Gastrocnemius medialis (tissue), 3 donors: ENCODE results near the genes SULF2 and CSE1L.

GRCh38 chr20:47360164-47361428 is 4.1 kb upstream of the ZMYND8 start:
- PRO-cap: bidirectional peak, plus-strand start at chr20:47360433, minus-strand start at chr20:47360273; bidirectional peak, plus-strand start at chr20:47360990, minus-strand start at chr20:47360855
- RAMPAGE, long total RNA, 3 experiments: no peak in any of the 3 experiments

DNA sequence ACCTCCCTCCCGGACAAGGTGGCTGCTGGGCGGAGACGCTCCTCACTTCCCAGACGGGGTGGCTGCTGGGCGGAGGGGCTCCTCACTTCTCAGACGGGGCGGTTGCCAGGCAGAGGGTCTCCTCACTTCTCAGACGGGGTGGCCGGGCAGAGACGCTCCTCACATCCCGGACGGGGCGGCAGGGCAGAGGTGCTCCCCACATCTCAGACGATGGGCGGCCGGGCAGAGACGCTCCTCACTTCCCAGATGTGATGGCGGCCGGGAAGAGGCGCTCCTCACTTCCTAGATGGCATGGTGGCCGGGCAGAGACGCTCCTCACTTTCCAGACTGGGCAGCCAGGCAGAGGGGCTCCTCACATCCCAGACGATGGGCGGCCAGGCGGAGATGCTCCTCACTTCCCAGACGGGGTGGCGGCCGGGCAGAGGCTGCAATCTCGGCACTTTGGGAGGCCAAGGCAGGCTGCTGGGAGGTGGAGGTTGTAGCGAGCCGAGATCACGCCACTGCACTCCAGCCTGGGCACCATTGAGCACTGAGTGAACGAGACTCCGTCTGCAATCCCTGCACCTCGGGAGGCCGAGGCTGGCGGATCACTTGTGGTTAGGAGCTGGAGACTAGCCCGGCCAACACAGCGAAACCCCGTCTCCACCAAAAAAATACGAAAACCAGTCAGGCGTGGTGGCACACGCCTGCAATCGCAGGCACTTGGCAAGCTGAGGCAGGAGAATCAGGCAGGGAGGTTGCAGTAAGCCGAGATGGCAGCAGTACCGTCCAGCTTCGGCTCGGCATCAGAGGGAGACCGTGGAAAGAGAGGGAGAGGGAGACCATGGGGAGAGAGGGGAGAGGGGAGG is 24.5 kb downstream of the NCOA3 start:
- PRO-cap: no peak
- RAMPAGE, long total RNA, 3 experiments: no peak in any of the 3 experiments

- PRO-cap: no peak
- RAMPAGE, long total RNA, 3 experiments: no peak in any of the 3 experiments
Measured at GRCh38 chr20:47534503-47535133, 32.9 kb downstream of the NCOA3 start.

GRCh38 chr20:47576389-47577206 is 74.9 kb downstream of the NCOA3 start:
- PRO-cap: unidirectional peak, plus-strand start at chr20:47576901
- RAMPAGE, long total RNA, 3 experiments: no peak in any of the 3 experiments

GRCh38 chr20:47686392-47687106 is 98.7 kb downstream of the SULF2 start:
- PRO-cap: no peak
- RAMPAGE, long total RNA, 3 experiments: no peak in any of the 3 experiments

DNA sequence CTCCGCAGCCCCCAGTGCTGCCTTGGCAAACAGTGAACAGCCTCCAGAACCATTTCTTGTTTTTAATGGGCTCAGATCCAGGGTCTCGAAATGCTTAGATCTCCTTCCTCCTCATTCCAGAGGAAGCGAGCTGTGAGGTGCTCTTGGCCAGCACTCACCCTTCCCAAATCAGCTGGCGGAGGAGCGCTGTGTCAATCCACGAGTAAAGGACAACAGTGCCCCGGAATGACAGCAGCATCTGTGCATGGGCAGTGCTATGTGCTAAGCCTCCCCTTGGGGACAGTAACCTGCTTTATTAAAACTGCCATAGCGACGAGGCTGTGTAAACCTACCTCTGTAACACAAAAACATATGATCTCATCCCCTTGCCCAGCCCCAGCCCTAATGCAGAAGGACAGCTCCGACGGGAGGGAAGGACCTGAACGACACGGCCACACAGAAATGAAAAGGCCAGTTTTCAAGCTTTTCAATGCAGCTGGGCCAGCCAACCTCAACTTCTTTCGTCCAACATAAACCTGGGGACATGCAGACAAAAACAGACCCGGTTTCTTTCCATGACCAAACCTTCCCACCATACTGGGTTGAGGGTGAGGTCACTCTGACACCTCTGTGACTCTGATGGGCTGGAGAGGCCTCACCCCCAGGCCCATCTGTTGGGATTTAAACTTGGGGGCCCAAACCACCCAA is 43.3 kb downstream of the SULF2 start:
- PRO-cap: no peak
- RAMPAGE, long total RNA, 3 experiments: no peak in any of the 3 experiments

DNA sequence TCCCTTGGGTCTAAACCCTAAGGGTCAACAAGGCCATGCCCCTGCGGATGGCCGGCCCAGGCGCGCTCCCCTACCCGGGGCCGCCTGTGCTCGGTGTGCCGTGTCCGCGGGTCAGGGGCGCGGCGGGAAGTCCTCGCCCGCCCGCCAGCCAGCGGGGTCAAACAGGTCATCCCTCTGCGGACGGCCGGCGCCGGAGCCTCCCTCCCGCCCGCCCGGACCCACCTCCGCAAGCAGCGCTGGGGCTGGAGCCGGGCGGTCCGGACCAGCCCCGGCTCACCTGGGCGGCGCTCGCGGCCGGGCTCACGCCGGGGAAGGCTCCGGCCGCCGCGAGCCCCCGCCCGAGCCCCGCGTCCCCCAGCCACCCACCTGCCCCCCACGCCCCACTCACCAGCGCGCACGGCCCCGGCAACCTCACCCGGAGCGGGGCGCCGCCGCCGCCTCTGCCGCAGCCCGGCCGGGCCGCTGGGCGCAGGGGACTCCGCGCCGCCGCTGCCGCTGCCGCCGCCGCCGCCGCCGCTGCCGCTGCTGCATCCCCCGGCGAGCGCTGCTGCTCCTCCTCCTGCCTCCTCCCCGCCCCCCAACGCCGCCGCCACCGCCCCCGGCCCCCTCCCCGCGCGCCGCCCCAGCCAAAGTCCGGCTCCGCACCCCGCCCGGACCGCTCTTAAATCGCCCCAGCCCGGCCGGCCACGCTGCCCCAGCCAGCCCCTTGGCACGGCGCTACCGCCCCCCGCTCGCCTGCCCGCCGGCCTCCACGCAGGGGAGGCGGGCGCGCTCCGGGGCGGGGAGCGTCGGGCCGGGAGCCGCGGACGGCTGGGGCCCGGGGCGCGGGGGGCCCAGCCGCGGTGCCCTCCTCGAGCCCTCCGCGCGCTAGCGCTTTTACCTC is at the start of gene SULF2:
Gene SULF2, minus strand, starts transcription at position 527 of the 883 bp plus-strand sequence.
- PRO-cap: bidirectional peak, plus-strand start at position 658 of the sequence, minus-strand start at position 531 of the sequence
- RAMPAGE, long total RNA, 3 experiments: no peak in any of the 3 experiments

DNA sequence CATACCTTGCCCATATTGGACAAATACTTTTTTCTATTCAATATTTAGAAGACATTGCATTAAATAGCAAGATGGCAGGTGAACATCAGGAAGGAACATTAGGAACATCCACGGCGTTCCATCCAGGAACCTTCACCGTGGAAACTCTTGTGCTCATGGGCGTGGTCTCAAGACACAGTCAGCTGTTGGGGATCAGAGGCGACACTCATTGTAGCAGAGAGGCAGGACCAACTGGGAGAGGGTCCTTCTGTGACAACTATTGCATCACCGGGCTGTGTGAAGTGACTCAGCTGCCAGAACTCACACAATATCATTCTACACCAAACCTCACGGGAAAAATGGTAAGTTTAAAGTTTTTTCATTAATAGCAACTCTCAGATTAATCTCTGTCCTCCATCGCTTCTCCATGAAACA is 334.8 kb upstream of the SULF2 start:
- PRO-cap: no peak
- RAMPAGE, long total RNA, 3 experiments: no peak in any of the 3 experiments

GRCh38 chr20:48635019-48635782 is 192.6 kb downstream of the PREX1 start:
- PRO-cap: no peak
- RAMPAGE, long total RNA, 3 experiments: no peak in any of the 3 experiments

GRCh38 chr20:48658099-48658397 is 169.8 kb downstream of the PREX1 start:
- PRO-cap: no peak
- RAMPAGE, long total RNA, 3 experiments: no peak in any of the 3 experiments

DNA sequence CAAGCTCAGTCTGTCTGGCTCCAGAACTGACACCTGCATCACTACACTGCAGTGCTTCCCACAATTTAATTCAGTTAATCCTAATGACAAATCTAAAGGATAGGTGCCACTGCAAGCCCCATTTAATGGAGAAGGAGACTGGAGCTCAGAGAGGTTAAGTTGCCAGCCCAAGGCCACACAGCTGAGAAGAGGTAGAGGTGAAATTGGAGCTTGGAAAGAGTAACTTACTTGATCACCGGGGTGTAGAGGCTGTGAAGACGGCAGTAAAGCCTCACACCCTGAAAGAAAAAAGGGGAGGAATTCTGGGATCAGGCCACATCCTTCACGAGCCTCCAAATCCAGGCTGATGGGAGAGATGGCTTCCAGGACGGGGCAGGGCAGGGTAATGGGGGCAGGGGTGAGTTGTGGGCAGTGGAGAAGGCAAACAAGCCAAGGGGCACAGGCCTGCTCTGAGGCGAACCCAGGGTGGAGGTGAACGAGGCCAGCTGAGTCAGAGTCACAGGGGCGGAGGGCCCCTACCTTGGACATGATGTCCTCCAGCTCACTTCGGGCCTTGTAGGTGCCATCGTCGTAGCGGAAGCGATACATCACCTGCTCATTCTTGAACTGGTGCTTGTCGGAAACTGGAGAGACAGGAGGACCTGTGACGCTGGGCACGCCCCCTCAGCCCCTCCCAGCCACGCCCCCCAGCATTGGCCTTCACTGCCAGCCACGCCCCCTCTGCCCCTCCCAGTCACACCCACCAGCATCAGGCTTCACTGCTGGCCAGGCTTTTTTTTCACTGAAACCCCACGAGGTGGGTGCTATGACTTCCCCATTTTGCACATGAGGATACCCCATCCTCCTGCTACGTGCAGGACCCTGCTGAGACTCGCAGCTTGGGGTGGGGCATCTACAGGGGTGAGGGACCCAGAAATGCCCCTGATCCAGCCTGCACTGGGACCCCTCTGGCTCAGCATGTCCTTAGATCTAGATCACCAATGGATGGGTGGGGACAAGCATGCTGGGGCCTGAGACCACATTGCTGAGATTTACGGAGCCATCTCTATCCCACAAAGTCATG is 148.3 kb downstream of the PREX1 start:
- PRO-cap: no peak
- RAMPAGE, long total RNA, 3 experiments: no peak in any of the 3 experiments

GRCh38 chr20:48700666-48701073 is 127.1 kb downstream of the PREX1 start:
- PRO-cap: no peak
- RAMPAGE, long total RNA, 3 experiments: no peak in any of the 3 experiments

GRCh38 chr20:48730982-48731343 is 96.8 kb downstream of the PREX1 start:
- PRO-cap: no peak
- RAMPAGE, long total RNA, 3 experiments: no peak in any of the 3 experiments

DNA sequence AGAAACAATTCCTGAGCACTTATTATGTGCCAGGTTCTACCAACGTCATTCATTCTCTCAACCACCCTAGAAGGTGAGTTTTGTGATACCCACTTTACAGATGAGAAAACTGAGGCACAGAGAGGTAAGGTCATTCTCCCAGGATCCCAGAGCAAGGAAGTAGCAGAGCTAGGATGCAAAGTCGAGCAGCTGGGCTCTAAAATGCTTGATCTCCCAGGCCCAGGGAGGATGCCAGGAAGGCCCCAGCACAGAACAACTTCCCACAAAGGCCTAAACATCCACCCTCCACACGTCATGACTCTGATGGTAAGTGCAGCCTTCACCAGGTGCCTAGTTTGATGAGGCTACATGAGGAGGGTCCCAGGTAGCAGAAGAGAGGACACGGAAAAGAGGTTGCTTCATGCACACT is 85.5 kb downstream of the PREX1 start:
- PRO-cap: no peak
- RAMPAGE, long total RNA, 3 experiments: no peak in any of the 3 experiments

GRCh38 chr20:48826776-48827761 is 730 bp downstream of the PREX1 start:
- PRO-cap: no peak
- RAMPAGE, long total RNA, 3 experiments: no peak in any of the 3 experiments

DNA sequence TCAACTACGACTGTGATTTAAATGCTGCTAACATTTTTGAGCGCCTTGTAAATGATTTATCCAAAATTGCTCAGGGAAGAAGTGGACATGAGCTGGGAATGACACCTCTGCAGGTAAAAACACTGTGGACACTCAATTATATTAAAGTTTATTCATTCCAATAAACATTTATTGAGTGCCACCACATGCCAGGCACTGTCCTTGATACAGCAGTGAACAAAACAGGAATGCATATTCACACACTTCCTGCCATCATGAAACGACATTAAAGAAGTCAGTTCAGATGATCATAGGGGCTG is 51.6 kb downstream of the ARFGEF2 start:
- PRO-cap: no peak
- RAMPAGE, long total RNA, 3 experiments: no peak in any of the 3 experiments

GRCh38 chr20:49045371-49046431 is at the start of gene CSE1L:
TSS of gene CSE1L (plus strand) at chr20:49046312.
- PRO-cap: bidirectional peak, plus-strand start at chr20:49046321, minus-strand start at chr20:49046178
- RAMPAGE, long total RNA, 3 experiments: start-site peak on the plus strand in 3 of 3 experiments, at chr20:49046297-49046343 at its widest, 365 to 1,009 reads per replicate

DNA sequence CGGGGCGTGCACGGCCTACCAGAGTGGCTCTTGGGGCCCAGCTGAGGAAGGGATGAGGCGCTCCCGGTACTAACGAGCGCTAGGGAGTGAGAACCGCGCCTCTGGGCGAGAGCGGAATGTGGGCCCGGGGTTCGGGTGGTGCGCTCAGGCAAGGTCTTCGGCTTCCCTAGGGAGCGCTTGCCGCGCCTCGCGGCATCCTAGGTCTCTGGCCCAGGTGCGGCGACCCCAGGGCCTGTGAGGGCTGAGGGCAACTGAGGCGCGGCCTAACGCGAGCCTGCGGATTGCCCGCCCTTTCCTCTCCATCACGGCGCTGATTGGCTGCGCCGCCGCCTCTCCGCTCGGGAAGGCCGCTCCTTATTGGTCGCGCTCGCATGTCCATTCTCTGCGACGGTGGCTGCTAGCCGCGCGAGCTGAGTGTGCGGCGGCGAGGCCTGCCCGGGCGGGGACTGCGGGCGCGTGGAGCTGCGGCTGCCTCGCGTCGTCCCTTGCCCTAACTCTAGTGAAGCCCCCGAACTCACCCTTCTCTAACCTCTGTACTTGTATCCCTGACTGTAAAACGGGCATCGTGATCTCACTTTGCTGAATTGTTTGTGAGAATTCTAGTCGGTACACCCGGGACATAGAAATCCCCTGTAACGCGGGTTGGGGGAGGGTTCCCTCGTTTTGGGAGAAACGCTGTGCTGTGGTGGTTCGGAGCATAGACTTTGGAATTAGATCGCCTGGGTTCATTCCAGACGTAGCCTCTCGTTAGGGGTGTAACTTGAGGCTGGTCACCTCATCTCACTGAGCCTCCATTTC is 519 bp downstream of the CSE1L start:
- PRO-cap: bidirectional peak, plus-strand start at position 415 of the sequence, minus-strand start at position 236 of the sequence
- RAMPAGE, long total RNA, 3 experiments: no peak in any of the 3 experiments

GRCh38 chr20:49051650-49052692 is 5.9 kb downstream of the CSE1L start:
- PRO-cap: no peak
- RAMPAGE, long total RNA, 3 experiments: no peak in any of the 3 experiments

GRCh38 chr20:49186425-49187119 is 1.6 kb downstream of the STAU1 start:
- PRO-cap: unidirectional peak, plus-strand start at chr20:49187050
- RAMPAGE, long total RNA, 3 experiments: no peak in any of the 3 experiments